Cardiac ventricle fibroblast (primary cell): Measurements from ENCODE around the gene DOCK8.

DNA sequence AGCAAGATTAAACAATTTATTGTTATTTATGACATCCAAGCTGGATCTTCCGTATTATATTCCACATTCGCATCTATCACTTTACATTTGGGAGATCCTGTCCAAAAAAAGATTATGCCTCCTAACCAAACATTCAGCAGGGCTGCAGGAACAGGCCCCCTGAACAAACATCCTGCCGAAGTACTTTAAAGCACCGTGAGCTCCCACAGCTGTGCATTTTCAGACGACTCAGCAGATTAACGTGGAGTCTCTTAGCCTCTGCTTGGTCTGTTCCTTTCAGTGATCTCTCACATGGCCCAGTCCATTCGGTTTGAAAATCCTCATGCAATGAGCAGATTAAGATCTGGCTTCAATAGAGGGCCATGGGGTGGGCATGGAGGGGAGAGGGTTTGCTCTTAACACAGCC lies 33.6 kb upstream of the WASHC1 start:
- RAMPAGE, long total RNA, result no peak

DNA sequence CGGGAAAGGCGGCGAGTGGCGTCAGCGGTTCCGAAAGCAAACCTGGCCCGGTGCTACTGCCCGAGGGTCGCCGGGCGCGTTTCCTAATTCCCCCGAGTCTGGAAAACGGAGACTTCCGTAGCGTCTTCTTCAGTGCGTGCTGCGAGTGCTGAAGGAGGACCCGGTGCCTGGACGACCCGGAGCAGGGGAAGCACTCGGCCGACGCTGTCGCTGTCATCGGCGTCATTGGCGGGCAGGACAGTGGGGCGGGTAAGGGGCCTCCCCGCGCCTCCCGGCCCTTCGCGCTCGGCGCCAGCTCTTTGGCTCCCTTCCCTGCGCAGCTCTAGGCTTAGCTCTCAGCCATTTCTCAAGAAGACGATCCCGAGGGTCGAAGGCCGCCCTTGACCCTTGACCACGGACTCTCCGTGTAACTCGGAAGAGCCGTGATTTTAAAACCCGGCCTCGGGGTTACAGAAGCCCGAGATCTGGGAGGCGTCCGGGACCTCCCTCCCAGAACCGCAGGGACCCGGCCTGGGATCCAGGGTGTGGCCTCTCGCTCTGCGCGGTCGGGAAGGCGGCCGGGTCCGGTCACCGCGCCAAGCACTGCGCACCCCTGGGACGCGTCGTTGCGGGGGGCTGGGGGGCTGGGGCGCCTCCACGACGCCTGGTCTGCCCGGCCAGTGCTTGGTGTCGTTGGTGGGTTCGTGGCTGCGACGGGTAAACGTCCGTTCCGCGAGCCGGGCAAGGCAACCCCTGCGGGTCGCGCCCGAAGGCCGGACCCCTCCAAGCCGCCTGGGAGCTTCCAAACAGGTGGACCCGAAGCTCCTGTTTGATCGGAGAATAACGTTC lies 4.0 kb downstream of the FOXD4 start:
- RAMPAGE, long total RNA, result no peak

DNA sequence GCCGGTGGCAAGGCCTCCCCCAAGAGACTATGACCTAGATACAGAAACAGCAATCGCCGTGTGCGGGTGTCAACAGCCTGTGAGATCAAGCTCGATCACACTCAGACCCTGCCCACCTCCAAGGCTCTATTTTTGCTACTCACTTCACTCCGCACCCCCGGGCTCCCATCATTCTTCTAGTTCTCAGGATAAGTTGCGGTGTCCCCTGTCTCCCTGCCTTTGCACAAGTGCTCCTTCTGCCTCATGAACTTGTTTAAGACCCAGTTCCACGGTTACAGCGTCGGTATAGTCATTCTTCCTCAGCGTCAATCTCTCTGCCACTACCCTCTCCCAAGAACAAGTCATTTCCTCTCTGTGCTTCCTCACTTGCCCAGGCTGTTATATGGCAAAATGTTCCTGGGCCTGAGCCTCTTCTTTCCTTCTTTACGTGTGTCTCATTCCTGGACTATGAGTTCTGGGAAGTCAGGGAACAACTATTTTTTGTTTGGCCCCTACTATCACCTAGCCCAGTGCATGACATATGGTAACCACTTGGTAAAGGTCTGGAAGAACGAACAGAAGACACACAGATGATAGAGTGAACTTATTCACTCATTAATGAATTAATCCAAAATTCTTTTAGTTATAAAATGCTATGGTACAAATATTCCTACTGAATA lies 5.3 kb upstream of the DOCK8 start:
- RAMPAGE, long total RNA, result no peak

- RAMPAGE, long total RNA, result no peak
Observed at GRCh38 chr9:214316-215511, at the start of gene DOCK8. DOCK8 (plus strand) TSS chr9:214865.

GRCh38 chr9:215512-215671 lies 727 bp downstream of the DOCK8 start:
- RAMPAGE, long total RNA, result no peak

GRCh38 chr9:227264-227780 lies 12.7 kb downstream of the DOCK8 start:
- RAMPAGE, long total RNA, result no peak

- RAMPAGE, long total RNA, result no peak
Observed at GRCh38 chr9:618634-619061, 114.2 kb downstream of the KANK1 start.

DNA sequence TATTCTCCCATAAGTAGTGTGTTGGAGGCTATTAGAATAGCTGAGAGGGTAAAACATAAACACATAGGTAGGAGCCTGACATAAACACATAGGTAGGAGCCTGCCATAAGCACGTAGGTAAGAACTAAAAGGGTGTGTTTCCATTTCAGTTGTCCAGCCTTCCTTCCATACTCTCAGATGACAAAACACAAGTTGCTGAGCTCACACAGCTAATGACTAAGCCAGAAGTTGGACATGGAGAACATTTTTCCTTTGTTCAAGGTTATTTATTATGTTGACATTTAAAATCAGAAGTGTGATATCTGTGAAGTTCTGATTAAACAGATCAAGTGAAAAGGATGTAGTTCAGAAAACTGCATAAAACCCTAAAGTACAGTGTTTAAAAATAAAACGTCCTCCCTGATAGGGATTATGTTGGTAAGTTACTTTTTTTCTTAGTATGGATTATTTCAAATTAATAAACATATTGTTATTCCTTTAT lies 158.2 kb upstream of the DMRT1 start:
- RAMPAGE, long total RNA, result no peak

GRCh38 chr9:706585-707791 lies 134.5 kb upstream of the DMRT1 start:
- RAMPAGE, long total RNA, result no peak

DNA sequence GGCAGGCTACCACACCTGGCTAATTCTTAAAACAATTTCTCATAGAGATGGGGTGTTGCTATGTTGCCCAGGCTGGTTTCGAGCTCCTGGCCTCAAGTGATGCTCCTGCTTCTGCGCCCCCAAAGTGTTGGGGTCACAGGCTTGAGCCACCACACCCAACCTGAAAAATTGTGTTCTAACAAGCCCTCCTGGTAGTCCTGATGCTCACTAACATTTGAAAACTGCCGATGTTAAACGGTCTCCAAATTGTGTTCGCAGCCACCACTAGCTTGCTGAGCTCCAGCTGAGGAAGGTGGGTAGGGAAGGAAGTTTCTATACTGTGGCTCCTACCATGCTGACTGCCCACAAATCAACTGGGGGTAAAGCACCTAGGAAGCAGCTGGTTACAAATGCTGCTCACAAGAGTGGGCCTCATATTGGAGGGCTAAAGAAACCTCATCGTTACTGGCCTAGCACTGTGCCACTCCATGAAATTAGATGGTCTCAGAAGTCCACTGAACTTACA lies 34.4 kb downstream of the DMRT3 start:
- RAMPAGE, long total RNA, result no peak

DNA sequence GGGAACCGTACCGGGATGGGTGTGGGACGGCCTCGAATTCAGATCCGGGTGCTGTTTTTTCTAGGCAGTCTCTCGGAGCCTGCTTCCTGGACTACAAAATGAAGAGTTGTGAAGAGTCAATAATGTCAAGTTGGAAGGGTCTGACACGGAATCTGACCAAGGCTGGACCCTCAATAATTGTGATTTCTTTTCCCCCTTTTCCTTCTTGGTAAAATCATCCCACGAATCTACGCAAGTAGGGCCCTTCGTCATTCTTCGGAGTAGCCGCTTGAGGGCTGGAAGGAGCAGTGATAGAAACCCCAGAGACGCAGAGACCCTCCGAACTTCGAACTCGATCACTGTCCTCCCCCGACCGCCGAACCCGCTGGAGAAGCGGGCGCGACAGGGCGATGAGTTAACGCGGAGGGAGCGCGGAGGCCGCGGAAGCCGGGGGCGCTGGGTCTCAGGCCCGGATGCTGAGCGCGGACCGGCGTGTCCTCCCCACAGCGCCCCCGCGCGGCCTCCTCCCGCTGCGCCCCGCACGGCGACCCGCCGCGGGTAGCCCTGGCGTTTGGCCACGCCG lies 7.9 kb upstream of the DMRT2 start:
- RAMPAGE, long total RNA, result no peak

DNA sequence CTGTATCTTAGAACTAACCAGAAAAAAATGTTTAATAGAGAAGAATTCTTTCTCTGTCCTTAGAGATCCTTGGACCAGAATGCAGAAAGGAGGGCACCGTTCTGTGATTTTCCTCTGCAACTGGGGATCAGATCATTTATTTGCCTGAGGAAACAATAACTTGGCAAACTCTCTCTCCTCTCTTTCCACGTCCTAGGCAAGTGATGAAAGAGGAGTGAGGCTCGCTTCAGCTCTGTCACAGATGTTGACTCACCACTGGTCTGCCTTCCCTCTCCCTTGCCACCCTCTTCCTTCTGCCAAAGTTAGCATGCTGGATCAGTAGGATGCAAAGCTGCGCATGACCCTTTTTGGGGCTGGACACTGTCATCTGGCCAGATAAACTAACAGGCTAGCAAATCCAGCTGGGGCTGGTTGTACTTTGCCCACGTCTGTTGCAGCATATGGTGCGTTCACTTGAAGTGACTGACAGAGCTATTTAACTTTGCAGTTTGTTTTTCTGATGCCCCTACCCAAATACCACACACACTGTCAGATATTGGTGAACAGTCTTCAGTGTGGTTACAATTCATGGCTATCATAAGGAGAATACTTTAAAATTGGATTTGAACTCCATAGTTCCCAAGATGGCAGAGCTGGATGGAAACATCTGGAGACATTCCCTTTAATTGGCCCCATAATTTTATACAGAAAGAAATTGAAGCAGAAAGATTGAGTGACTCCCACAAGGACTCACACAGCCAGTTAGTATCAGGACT lies 36.1 kb upstream of the SMARCA2 start:
- RAMPAGE, long total RNA, result no peak

GRCh38 chr9:2110185-2110522 lies 95.0 kb downstream of the SMARCA2 start:
- RAMPAGE, long total RNA, result no peak

- RAMPAGE, long total RNA, result no peak
Observed at GRCh38 chr9:2157091-2157780, 142.1 kb downstream of the SMARCA2 start.

DNA sequence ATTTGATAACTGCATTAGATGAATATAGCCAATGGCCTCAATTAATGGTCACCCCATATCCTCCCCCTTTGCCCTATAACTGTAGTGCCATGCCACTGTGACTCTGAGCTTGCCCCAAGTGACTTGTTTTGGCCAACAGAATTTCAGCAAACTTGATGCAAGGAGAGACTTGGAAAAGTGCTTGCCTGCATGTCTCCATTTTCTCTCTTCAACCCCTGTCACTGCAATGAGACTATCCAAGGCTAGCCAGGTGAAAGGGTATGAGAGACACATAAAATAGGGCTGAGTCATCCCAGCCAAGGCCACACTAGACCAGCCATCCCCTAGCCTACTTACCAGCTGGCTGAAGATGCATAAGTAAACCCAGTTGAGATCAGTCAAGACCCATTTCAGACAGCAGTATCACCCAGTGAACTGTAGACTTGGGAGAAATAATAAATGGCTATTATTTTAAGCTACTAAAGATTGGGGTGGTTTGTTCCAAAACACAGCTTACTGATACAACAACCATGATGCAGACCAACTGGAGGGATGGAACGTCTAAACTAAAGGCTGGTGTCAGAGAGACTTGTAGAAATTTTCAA lies 52.9 kb upstream of the VLDLR start:
- RAMPAGE, long total RNA, result no peak

- RAMPAGE, long total RNA, result no peak
Observed at GRCh38 chr9:2657199-2657787, 35.7 kb downstream of the VLDLR start.

DNA sequence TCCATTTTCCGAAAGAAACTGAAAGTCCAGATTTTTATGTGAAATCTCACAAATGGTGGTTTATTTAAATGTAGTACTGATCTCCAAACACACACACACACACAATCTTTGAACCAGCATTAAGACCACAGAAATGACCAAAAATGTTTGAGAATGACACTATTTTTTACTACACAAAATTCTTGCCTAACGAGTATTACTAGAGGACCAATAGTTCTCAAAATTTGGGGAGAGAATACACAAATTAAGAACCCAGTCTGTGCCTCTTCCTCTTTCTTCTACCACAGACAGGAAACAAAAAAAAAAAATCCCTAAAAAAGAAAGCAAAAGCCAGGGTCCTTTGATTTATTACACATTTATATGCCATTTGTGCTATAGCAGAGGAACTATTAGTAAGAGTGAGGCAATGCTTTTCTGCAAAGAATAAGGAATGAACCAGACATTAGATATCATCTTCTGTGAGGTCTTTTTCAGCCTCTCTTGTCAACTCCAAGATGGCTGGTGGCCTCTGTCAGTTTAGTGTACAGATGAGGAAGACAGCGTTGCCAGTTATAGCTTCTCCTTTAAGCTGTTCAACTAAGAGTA lies 127.7 kb downstream of the RFX3 start:
- RAMPAGE, long total RNA, result no peak

GRCh38 chr9:3434115-3435021 lies 91.4 kb downstream of the RFX3 start:
- RAMPAGE, long total RNA, result no peak

DNA sequence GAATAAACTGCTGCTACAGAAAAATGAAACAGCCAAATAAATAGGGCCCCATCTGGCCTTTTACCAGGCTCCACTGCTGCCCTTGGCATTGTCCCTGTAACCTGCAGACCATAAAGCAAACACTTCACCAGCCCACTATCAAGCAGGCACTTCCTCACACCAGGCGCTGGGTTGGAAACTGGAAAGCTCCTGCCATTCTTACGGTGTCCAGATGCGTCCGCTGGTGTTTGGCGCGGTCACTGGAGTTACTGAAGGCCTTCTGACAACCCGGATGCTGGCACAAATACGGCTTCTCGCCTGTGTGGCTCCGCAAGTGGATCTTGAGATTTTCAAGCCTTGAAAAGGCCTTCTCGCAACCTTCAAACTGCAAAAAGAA lies 363.1 kb downstream of the GLIS3 start:
- RAMPAGE, long total RNA, result no peak

GRCh38 chr9:4145347-4145941 lies 154.4 kb downstream of the GLIS3 start:
- RAMPAGE, long total RNA, result no peak